Temporal lobe (tissue), 2 donors: ENCODE data around the genes ADAMTSL5, PLK5 and UQCR11.

DNA sequence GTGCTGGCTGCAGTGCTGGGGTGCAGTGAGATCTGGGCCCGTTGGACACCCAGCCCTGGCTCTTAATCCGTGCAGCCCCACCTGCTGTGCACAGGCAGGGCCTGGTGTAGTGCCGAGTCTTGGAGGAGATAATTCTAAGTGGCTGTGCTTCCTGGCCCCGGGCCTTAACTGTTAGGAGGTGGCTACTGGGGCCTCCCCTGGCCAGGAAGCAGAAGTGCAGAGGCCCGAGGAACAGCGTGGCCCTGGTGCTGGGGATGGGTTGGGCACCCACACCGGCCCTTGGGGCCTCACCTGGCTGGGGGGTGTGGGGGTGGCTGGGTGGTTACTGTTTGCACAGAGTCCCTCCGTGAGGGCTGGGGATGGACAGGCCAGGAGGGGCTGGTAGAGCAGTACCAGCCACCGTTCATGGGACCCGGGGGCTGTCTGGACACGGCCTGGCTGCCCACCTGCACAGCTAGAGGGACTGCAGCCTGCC, 3.2 kb downstream of the GPX4 start:
- RAMPAGE, long total RNA: no peak

GRCh38 chr19:1161491-1162138, 12.5 kb downstream of the SBNO2 start:
- RAMPAGE, long total RNA: no peak

- RAMPAGE, long total RNA: no peak
These were observed 9.2 kb downstream of the SBNO2 start for GRCh38 chr19:1164834-1165231.

DNA sequence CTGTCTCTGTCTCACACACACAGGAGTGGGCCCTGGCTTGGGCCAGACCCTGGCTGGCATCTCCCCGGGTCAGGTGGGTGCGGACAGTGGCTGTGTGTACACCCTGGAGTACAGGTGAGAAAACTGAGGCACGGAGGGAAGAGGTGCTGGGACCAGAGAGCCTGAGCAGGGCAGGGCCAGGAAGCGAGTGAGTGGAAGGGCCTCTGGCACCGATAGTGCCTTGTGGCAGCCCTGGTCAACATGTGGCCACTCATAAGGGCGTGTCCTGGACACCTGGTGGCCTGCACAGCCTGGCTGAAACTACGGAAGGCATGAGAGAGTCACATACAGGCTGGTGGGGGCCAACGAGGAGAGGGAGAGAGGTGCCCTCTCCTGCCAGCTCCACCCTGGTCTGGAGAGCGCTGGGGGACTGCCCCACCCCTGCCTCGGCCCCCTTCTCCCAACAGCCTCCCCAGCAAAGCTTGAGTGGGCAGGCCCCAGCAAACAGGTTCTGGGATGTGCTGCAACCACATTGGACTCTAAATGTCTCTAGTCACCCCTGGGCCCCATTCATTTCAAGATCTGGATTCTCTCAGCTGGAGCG, 6.0 kb downstream of the CBARP start:
- RAMPAGE, long total RNA: no peak

DNA sequence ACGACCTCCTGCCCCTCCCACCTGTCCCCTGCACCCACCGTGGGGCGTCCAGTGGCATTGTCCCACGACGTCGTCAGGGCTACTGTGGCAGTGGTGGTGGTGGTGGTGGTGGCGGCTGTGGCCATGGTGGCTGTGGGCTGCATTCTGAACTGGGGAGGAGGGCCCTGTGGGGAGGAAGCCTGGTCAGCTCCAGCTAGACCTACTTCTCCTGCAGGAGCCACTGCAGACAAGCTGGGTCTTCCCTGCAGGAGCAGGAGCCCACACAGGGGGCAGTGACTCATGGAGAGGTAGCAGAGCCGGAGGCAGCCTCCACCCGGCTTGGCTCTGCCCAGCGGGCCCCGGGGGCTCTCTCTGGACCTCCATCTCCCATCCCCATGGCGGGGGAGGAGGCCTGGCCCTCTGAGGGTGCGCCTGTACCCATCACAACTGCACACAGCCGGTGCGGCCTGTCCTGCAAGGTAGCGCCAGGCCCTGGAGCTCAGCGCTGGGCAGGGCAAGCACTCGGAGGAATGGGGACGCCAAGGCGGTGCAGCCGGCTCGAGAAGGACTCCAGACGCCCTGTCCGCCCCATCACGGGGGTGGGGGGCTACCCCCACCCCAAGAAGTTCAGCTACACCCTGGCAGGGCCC, 1.7 kb downstream of the CBARP start:
- RAMPAGE, long total RNA: no peak

GRCh38 chr19:1239629-1240126, 1.9 kb upstream of the ATP5F1D start:
- RAMPAGE, long total RNA: no peak

DNA sequence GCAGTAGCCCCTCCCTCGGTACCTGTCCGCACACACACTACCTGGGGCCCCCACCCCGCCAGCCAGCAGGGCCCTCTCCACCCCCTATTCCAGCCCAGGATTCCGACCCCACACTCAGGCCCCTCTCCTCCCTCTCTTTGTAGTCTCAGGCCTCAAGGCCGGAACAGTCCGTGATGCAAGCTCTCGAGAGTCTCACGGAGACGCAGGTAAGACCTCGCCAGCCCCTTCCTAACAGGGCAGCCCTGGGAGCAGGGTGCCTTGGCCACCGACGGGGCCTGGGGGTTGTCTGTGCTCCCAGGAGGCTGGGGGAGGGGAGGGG, 3.3 kb downstream of the MIDN start:
- RAMPAGE, long total RNA: no peak

DNA sequence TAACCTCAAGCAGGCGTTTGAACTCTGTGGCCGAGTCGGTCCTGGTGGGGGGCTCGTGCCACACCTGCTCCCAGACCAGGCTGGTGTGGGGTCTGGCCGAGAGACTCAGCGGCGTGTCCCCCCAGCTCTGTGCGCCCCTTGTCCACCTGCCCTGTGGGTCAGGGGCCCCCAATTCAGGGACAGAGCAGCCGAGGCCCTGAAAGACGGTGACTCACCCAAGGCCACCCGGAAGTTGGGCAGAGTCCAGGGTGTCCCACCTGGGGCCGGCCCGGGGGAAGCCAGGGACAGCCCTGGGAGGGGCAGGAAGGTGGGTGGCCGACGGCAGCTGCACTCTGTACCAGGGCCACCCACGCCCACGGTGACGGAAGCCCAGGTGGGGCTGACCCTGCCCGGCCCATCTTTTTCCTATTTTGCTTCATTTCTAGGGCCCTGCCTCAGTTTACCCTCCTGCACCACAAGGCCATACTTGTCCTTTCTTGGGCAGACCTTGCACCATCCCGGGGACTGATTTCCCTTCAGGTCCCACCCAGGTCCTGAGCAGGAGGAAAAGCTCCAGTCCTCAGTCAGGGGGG, 5.3 kb downstream of the EFNA2 start:
- RAMPAGE, long total RNA: no peak

GRCh38 chr19:1373306-1373903, 10.3 kb upstream of the NDUFS7 start:
- RAMPAGE, long total RNA: no peak

DNA sequence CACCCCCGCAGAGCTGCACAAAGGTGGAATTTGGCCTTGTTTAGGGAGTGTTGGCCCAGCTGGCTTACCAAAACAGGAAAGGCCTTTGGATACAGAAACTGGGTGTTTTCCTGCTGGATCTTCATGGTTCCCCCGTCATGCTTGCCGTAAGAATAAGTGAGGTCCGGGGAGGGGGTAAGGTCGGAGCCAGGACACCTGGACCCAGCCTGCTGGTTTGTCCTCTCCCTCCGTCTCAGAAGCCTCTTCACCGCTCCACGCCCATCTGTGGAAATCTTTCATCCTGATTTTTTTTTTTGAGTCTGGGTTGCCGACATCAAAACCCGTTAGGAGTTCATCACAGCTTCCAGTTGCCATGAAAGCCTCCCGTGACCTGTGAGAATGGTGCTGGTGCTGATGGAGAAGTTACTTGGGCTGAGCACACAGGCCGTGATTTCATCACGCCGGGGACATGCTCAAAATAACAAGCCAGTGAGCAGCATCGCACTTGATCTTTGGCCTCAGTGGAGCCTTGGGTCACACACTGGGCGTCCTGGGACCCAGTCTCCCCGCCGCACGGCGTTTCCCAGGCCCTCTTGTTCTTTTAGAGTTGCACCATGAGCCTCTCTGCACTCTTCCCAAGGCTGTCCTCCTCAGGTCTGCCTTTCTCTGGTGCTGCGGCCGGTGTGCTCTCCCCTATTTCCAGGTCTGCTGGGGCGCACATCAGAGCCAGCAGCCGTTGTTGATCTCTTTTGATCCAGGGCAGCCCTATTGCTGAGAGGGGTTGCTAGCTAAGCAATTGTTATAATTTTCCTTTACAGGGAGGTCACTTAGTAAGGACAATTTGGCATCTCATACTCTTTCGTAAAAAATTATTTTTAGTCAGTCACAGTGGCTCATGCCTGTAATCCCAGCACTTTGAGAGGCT, 9.6 kb upstream of the NDUFS7 start:
- RAMPAGE, long total RNA: no peak

DNA sequence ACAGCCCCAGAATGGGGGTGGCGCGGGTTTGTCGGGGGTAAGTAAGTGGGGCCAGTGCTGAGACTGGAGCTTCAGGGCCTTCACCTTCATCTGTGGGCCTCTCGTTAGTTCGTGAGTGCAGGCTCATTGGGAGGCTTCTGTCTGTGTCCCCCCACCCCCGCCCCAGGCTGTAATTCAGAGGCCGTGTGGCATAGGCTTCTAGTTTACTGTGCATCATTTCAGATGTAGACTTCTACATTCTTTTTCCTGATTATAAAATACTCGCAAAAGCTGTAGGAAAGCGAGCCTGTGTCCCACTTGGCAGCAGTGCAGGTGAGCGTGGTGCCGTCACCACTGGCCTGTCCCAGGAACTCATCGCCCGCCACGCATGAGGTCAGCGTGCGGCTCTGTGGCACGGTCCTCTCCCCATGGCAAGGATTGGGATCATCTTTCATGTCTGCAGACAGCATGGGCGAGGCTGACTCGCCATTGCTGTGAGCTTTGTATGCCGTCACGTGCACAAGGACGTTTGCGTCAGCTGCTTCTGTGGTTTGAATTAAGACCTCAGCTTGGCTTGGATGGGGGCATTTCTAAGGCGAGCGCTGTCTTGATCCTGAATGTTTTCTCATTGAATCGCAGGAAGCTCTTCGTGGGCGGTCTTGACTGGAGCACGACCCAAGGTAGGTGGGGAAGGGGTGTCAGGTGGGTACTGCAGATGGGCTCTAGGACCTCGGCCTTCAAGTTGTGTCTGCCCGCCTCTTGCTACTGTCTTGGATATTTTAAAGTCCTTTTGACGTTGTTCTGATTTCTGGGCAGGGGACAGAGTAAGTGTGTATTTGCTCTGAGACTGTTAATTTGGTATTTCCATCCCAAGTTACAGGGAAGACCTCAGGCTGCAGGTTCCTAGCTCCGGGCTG, 9.7 kb downstream of the DAZAP1 start:
- RAMPAGE, long total RNA: no peak

GRCh38 chr19:1421779-1422468, 14.5 kb downstream of the DAZAP1 start:
- RAMPAGE, long total RNA: no peak

GRCh38 chr19:1471148-1471998, 7.6 kb downstream of the C19orf25 start:
- RAMPAGE, long total RNA: no peak

DNA sequence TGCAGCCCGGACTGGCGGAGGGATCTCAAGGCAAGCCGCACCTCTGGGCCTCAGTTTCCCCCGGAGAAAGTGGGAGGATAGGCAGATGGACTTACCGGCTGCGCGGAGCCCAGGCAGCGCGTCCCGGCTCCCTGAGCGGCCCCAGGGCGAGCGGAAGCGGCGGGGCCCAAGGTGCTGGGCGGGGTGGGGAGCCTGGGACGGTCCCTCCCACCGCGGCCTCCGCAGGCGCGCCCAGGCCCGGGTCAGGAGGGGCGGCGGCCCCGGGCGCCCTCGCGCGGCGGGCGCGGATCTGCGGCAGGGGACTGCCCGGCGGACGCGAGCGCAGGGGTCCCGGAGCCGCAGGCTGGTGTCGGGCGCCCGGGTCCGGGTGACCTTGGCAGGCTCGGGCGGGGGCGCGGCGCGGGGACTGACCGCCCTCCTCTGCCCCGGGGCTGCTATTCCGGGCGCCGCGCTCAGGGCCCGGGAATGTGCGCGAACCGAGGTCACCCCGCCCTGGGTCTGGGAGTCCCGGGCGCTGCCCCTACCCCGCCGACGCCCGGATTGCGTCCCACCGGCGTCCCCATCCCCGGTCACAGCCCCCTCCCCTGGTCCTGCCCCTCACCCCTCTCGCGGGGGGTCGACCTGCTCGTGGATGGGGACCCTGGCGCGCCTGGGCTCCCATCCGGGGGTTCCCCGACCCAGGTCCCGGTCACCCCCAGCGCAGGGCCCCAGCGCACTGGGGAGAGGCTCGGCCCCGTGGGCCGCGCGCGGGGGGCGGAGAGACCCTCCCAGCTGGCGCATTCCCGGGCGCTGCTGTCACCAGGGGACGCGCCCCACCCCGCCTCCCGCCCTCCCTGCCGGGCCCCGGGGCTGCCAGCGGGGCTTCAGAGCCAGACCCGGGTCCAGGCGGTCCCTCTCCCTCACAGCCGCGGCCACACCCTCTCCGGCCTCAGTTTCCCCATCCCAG, at the start of gene ADAMTSL5:
ADAMTSL5 (minus strand) TSS at position 152 of the 946 bp plus-strand sequence.
- RAMPAGE, long total RNA: no peak

- RAMPAGE, long total RNA: no peak
These were observed at the start of gene PLK5 for GRCh38 chr19:1523595-1524184. Gene PLK5 (plus strand): TSS chr19:1524077.

- RAMPAGE, long total RNA: no peak
These were observed 9.3 kb upstream of the MEX3D start for GRCh38 chr19:1577375-1577949.

DNA sequence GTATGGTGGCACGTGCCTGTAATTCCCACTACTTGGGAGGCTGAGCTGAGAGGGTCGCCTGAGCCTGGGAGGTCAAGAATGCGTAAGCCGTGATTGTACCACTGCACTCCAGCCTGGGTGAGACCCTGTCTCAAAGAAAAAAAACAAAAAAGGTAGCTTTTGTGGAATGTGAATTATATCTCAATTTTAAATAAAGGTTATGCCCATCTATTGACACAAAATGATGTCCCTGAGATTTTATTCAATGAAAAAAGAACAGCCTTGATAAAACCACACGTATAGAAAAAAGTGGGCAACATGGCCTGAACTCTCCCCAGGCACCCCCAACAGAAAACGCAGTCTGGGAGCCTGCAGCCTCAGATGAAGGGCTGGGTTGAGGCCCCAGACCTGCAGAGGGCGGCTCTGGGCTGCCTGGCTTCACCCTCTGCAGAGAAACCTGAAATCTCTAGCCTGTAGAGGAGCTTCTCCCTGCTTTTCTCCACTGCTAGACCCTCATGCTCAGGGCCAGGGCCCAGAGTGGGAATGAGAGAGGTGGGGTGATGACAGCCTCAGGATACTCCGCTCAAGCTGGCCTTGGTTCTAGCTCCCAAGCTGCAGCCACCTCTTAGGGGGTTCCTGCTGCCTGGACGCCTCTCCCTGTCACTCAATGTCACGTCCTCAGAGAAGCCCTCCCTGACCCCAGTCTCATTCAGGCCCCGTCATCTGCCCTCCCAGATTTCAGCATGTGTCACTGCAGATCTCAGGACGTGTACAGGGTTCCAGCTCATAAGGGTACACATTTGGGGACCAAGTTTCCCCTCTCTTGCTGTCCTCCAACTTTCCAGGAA, 2.0 kb downstream of the MBD3 start:
- RAMPAGE, long total RNA: no peak

DNA sequence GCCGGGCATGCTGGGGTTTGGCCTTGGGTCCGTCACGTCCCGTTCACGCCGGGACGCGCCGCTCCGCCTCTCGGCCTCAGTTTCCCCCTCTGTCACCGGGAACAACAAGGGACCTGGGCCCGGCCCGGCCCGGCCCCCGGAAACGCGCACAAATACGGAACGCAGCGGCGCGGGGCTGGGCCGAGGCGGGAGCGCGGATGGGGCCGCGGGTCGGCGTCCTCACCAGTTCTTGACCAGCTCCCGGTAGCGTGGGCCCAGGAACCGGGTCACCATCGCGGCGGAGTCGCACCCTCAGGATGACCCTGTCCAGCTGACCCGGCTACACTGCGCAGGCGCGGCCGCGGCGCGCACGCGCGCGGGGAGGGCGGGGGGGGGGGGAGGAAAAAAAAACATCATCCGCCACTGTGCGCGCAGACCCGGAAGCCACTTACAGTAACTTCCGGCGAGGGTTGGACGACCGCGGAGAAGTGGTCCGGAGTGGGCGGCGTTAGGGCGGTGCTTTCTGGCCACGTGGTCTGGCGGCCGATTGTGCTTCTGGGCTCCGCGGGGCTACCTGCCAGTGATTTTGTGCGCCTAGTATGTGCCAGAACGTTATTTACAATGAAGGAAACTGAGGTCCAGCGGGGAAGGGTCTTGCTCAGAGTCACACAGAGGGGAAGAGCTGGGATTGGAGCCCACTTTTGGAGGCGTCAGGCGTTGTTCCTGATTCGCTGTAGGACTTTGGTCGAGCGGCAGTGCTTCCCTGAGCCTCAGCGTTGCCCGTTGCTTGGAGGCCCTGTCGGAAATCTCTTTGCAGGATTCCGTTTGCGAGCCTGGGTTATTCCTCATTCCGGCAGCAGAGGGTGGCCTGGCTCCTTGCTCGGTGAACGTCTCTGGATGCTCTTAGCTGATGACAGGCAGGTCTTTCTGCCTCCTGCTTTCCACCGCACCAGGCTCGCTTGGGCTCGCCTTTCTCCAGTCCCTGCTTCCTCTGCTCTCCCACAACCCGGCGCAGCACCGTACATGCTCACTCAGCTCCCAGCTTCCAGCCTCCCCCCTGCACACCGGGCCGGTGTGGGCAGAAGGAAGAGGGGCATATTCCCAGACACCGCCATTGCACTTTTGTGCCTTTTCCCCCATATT, at the start of gene UQCR11:
UQCR11 (minus strand) TSS at position 326 of the 1,122 bp plus-strand sequence.
- RAMPAGE, long total RNA: start-site peak on the minus strand centred at position 309 of the sequence, 55 bp wide, 2,924 and 201 reads in 2 replicates

DNA sequence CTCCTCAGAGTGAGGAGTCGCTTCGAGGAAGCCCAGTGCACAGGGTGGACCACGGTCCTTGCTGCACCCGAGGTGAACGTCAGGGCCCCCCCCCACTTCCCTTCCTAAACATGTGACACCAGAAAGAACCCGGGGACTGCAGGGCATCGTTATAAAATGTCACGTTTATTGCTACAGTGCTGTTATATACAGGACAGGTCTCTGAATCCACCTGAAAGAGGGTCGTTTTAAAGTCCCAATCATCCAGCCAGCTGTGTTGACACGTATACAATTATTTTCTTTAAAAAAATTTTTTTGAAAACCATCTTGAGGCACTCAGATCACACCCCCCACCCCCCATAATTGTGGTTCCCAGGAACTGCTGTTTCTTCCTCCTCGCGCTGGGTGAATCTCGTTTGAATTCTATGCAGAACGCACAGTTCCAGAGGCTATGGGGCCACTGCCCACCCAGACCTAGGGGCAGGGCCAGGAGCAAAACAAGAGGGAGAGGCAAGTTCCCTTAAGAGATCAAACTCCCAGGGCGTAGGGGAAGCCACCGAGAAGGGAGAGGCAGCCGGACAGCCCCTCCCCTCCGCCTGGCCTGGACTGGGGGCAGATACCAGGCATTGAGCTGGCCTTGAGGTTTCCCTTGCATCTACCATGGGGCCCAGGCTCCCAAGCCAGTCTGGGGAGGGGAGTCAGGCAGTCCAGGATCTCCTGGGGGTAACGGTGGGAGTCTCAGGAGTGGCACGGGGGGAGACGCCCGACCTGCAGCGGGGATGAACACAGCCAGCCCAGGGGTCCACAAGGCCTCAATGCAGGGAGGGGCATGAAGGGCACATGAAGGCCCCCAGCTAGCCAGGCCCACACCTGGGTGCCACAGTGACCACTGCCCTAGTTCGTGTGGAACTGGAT, 4.1 kb upstream of the UQCR11 start:
- RAMPAGE, long total RNA: no peak

DNA sequence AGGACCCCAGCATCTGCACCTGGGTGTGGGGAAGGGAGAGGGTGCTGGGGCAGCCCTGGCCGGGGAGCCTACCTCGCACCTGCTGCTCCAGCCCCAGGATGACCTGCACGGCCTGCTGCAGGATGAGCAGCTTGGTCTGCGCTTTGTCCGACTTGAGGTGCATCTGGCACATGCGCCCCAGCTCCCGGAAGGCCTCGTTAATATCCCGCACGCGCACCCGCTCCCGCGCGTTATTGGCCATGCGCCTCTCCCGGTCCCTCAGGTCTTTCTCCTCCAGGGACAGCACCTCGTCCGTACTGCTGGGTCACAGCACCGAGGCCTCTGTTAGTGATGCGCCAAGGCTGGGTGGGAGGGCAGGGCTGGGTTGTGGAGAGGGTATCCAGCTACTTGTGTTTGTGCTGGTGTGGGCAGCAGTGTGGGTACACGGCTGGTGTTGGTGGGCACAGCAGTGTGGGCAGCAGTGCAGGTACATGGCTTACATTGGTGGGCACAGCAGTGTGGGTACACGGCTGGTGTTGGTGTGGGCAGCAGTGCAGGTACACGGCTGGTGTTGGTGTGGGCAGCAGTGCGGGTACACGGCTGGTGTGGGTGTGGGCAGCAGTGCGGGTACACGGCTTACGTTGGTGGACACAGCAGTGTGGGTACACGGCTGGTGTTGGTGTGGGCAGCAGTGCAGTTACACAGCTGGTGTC, 7.0 kb upstream of the UQCR11 start:
- RAMPAGE, long total RNA: no peak